ENCODE results near the gene SPATA2L.

- PRO-cap: no peak
Observed at GRCh38 chr16:89334854-89335770, 117.6 kb downstream of the ZNF778 start.

GRCh38 chr16:89389237-89389475, 101.2 kb downstream of the ANKRD11 start:
- PRO-cap: no peak

GRCh38 chr16:89400912-89401151, 89.5 kb downstream of the ANKRD11 start:
- PRO-cap: no peak

DNA sequence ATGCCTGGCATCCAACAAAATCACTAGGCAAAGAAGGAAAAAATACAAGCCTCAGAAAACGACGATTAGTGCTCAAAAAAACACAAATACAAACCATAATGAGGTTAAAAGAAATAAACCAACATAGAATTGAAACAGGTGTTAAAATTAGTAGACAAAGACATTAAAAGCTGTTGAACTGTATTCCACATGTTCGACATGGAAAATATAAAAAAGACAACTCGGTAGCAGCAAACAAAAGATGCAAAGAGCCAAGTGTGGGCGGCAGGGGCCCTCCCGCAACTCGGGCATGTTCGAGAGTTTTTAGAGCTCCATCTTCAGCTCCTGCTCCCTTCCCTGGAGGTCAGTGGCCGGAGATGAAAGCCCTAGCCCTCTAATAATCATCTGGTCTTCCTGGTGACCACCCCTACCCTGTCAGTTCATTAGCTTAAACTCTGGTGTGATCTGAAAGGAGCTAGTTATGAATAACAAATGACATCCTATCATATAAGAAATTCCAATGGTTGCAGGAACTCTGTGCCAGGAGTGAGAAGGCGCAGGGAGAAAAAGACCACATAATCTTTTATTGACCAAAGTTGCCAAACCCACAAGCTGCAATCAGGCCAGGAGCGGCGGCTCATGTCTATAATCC, 23.7 kb downstream of the ANKRD11 start:
- PRO-cap: no peak

DNA sequence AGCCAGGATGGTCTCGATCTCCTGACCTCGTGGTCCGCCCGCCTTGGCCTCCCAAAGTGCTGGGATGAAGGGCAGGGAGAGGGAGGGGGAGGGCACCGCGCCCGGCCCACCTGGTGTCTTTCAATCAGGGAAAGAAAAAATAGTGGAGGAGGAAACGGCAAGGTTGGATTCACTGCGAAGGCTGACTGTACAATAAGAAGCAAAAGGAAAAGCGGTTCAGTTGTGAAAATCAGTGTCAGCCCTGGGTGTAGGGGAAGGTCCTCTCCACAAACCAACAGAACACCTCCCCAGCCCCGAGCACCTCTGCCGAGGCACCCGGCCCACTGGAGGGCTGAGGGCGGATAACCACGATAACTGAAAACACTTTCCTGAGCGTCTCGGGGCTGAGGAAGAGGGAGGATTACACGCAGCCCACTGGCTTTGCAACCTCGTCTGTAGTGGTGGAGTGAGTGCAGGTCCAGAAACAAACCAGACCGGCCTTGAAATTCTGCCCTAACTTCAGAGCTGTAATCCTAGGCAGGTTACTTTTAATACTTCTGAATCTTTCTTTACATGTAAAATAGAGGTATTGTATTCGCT, 1.4 kb upstream of the SPG7 start:
- PRO-cap: no peak

GRCh38 chr16:89525155-89525719, 17.0 kb downstream of the SPG7 start:
- PRO-cap: no peak

GRCh38 chr16:89531806-89532806, 23.9 kb downstream of the SPG7 start:
- PRO-cap: no peak

DNA sequence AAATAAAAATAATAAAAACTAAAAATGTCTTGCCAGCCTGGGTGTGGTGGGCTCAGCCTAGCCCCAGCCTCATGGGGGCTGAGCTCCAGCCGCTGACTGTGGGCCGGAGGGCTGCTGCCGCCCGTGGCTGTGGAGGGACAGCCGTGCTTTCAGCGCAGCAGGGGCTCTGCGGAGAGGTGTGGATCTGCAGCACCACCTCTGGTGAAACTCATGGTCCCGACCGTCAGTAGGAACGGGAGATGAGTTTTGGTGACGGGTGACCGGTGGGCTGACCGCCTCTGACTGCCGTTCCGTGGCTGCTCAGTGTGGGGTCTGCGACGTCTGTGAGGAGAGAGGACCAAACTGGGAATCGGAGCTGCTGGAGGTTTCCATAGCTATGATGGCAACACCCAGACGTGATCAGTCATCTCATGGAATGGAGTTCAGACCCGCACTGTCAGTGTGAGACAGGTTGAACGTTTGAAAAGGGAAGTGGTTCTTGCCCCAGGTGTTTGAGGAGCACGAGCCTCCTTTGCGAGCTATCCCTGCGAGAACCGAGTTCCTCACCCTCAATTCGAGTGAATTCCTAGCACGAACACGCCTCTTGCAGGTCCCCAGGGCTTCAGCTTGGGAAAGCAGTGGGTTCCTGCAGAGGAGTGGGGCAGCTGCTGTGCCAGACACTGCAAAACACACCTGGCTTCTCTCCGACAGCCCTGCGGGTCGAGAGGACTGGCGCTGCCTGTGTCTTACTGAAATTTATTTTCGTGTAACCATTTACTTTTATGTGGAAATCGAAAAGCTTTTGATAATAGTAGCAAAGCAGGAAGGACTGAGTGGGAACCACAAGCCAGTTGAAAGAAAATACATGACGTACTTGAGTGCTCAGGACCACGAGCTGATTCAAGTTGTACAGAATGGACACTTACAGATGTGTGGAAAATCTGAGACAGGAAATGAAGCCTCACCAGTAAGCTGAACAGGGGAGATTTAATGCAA, 11.8 kb upstream of the RPL13 start:
- PRO-cap: no peak

DNA sequence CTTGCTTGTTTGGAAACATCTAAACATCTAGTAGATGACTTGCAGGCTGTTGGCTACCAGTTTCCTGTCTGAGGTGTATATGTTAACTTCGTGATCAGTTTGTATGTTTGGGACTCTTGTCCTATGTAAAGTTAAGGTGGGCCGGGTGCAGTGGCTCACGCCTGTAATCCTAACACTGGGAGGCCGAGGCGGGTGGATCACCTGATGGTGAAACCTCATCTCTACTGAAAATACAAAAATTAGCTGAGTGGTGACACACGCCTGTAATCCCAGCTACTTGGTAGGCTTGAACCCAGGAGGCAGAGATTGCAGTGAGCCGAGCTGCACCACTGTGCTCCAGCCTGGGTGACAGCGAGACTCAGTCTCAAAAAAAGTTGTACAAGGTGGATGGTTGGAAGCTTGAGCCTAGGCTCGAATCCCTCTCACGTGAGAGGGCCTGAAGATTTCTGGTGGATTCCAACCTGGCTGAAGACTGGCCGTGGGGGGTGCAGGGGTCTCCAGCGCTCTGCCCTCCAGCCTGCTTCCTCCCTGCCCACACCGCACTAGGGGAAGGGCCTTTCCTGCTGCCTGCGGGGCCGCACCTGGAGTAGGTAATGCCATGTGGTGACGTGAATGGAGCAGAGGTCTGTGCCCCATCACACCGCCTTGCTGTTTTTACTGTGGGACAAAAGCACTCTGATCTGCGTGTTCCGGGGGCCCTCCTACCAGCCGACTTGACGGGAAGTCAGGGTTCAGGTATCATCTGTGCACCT, 4.0 kb downstream of the RPL13 start:
- PRO-cap: no peak

DNA sequence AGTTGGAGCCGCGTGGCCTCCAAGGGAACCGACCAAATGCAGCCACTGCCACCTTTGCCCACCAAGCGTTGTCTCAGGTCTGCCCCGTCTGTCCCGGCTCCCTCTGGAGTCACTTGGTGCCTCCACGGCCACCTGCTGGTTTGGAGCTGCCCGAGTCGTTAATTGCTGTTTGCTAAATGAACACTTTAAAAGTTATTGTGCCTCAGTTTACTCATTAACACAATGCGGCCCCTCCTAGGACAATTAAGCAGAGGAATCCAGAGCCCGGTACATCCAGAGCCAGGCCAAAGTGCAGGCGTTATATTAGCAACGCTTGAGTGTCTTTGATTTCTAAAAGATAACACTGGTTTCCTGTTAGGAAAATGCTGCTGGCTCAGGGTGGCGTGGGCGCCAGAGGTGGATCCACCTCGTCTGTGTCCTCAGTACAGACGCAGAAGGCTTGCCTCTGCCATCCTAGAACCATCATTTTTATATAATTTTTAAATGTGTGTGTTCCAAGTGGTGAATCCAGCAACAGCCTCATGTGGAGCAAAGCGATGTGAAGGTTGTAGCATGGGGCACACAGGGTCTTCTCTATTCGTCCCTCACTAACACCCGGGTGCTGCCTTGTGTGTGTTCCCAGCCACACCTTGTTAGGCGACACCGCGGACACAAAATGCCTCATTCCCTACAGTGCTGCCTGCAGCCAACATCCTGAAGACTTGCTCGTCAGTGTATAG, 5.0 kb upstream of the DPEP1 start:
- PRO-cap: no peak

DNA sequence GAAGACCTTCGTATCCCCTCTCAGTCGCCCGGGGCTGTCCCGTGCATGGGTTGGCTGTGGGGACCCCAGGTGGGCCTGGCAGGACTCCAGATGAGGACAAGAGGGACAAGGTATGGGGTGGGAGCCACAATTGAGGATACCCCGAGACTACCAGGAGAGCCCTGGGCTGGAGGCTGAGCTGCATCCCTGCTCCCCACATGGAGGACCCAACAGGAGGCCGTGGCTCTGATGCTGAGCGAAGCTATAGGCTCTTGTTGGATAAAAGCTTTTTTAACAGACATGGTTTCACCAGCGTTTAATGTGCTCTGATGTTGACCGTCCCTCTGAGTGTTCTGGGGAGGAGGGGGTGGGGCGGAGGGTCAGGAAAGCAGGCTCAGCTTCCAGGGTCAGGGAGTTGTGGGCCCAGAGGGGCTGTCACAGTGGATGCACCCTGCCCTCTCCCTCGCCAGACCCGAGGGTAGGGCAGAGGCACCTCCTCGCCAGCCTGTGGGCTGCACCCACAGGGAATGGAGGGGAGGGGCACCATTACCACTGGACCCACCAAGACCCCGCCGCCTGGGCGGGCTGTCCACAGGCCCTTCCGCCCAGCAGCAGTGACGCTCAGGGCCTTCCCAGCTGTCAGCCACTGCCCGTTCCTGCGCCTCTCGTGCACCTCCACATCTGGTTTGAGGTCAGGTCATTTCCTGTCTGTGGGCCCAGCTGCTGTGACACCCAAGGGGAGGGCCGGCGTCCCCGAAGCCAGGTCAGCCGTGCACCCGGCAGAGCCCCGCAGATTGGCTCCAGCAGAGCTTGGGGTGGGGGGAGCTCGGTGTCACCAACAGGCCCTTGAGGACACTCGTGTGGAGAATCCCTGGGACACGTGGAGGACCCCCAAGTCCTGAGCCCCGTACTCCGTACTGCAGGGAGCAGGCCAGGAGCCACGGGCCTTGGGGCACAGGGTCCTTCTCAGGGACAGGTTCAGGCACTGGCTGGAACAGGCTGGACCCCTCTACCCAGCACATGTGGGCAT, 5.1 kb downstream of the SPATA2L start:
- PRO-cap: no peak

DNA sequence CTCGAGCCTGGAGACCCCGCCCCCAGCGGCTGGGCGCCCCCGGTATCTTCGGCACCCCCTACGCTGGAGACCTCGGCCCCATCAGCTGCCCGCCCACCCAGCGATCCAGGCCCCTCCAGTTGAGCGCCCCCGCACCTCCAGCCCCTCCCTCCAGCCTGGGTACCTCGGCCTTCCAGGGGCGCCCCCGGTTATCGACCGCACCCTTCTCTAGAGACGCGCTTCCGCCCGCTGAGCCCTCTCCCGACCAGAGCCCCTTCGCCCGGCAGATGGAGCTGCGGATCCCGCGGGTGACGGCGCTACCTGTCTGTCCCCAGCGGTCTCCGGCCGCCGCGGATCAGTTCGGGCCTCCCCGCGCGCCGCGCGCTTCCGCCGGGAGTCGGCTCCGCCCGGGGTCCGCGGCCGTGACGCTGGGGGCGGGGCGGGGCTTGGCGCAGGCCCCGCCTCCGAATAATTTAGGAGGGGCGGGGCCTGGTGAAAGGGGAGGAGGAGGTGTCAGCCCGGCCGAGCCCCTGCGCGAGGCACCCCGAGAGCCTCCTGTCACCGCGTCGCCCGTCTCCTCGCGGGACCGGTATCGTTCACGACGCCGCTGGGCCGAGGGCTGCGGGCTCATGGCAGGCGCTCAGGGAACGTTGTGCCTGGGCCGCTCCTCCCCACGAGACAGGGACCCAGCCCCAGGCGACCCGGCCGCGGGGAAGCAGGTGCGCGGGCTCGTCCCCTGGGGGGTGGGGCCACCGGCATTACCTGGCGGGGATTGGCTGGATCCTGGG, at the start of gene SPATA2L:
SPATA2L (minus strand) TSS at position 378 of the 767 bp plus-strand sequence.
- PRO-cap: unidirectional peak, minus-strand start at position 368 of the sequence; bidirectional peak, plus-strand start outside the sequence, minus-strand start at position 659 of the sequence

GRCh38 chr16:89702095-89702384, 535 bp upstream of the SPATA2L start:
- PRO-cap: bidirectional peak, plus-strand start at chr16:89702243, minus-strand start at chr16:89701986

DNA sequence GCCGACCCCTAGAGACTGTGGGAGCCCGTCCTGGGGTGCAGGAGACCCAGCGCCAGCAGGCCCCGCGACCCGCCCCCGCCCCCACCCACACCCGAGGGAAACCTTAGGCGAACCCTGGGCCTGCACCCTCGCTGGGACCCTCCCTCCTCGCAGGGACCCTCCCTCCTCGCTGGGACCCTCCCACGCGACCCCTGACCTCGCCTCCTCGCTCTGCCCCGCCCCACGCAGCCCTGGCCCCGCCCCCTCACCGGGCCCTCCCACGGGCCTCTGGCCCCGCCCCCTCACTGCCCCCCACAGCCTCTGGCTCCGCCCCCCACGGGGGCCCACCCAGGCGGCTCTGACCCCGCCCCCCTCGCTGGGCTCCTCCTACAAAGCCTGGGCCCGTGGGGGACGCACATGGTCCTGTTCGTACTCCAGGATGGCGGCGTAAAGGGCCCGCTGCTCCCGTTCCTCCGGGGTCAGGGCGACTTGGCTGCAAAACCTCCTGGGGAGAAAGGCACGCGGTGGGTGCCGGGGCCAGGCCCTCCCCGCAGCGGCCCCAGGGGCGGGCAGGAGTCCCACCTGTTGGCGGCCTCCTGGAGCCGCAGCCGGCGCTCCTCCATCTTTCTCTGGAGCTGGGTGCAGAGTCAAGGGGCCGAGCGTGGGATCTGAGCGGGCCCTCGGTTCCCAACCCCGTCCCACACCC, 9.1 kb downstream of the VPS9D1 start:
- PRO-cap: unidirectional peak, plus-strand start at position 411 of the sequence

DNA sequence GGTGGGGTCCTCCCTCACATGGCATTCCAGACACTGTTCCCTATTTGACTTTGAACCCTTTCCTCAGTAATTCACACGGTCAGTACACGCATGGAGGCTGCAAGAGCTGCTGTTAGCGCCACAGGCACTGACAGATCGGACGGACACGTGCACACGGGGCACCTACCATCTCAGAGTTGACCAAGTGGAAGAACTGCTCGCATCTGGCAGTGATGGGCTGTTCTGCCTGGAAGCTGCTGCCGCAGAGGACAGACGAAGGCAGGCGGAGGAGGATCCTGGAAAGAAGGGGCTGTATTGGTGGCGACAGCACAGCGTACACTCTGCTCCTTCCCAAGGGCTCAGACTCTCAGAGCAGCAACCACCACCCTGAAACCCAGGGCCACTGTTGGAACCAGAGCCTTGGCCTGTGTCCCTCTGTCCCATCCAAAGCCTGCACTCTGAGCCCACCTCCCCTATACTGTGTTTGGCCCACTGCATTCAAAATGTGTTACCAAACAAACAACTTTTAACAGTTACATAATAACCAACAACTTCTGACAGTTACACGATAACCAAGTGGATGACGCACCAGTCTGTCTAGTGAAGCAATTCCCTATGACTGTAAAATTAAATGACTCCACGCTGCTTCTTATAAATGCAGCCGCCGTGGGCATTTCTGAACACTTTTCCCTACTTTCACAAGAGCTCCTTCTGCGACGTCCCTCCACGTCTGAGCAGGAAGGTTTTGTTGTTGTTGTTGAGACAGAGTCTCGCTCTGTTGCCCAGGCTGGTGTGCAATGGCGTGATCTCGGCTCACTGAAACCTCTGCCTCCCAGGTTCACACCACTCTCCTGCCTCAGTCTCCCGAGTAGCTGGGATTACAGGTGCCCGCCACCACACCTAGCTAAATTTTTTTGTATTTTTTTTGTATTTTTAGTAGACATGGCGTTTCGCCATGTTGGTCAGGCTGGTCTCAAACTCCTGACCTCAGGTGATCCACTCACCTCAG, 27.4 kb downstream of the ZNF276 start:
- PRO-cap: no peak

- PRO-cap: no peak
Observed at GRCh38 chr16:89841135-89841754, 13.0 kb downstream of the SPIRE2 start.

GRCh38 chr16:89863769-89864814, 9.3 kb upstream of the TCF25 start:
- PRO-cap: bidirectional peak, plus-strand start at chr16:89863966, minus-strand start at chr16:89863854

DNA sequence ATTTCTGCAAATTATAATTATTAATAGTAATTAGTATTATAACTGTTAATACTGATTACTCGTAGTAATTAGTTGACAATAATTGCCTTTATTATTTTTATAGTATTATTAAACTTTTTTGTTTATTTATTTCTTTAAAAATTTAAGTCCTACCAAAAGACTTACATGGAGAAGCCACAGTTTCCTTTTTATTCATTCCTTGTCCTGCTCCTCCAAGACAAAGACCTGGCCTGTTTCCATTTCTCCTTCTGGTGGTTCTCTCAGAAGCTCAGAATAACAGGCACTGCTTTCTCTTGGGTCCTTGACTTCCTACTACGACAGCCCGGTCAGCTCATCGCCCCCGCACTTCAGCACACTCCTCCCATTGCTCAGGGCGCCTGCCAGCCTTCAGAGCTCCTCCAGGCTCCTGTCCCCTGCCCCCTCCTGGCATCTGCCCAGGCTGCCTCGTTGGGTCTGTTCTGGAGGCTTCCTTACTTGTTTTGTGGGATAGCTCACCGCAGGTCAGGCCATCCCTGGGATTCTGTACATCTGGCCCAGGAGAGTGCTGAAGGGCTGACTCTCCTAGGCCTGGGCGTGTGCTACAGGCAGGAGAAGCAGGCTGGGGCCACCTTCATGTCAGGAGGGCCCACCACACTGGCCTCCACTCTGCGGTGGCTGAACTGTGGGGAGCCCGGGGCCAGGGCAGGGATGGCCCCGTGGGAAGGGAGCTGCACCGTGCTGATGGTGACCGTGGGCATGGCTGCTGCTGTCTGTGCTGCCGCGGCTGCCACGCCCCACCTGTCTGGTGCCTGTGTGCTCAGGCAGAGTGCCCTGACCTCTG, 17.6 kb downstream of the TCF25 start:
- PRO-cap: no peak